Metastatic Lung Carcinoma in the Adrenal Gland (tissue), 1 donor: ENCODE measurements around a stretch of chr20.

DNA sequence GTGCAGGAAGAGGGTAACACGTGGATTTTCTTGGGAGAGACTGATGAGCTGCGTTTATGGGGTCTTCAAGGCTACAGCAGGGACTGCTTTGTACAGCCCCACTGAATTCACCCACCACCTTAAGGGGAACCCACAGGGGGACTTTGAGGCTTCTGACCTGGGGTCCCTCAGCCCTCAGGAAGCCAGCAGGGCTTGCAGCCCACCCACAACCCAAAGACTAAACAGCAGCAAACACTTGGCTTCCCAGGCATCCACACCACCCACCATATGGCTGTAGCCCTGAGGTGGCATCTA lies 33.4 kb downstream of the RASSF2 start:
- PRO-cap = no peak

- PRO-cap = no peak
Measured at GRCh38 chr20:4810455-4810865, 12.9 kb downstream of the RASSF2 start.

- PRO-cap = no peak
Measured at GRCh38 chr20:4811216-4812266, 11.9 kb downstream of the RASSF2 start.

- PRO-cap = no peak
Measured at GRCh38 chr20:4829447-4830104, 6.2 kb upstream of the RASSF2 start.

DNA sequence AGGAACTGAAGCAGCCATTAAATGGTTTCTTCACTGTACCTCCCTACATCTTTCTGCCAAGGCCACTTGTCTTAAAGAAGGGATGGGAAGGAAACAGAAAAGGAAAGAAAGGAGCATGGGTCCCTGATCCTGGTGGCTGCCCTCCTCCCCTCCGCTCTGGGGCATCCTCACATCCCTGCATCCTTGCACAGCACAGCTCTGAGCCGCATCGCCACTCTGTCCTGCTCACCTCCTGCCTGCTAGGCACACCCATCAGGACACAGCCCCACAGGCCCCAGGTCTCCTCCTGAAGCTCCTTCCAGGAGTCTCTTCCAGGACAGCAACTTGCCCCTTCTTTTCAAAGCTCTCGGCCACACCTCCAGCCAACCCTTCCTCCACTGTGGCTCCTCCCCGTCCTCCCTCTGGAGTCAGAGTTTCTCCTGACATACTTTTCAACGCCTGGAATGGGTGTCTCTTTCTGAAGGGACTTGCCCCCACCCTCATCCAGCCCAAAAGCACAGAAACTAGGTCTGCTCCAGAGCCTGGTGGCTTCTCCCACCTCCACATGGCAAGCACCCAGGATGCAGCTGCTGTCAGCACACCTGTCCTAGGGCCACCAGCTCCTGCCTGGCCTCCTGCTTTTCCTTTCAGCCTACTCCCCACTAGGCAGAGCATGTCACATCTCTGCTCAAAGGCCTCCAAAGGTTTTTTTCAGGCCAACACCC lies 77.3 kb downstream of the SLC23A2 start:
- PRO-cap = no peak

DNA sequence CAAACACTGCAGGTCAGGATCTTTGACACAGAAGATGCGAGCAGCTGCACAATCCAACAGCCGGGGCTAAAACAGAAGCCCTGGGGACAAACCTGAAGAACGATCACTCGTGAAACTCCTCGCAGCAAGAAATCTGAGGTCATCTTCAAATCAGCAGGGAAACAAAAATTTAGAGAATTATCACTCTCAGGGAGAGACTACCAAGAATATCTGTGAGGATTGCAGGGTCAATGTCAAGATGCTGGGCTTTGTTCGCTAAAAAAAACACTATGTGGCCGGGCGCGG lies 14.1 kb downstream of the SLC23A2 start:
- PRO-cap = no peak

DNA sequence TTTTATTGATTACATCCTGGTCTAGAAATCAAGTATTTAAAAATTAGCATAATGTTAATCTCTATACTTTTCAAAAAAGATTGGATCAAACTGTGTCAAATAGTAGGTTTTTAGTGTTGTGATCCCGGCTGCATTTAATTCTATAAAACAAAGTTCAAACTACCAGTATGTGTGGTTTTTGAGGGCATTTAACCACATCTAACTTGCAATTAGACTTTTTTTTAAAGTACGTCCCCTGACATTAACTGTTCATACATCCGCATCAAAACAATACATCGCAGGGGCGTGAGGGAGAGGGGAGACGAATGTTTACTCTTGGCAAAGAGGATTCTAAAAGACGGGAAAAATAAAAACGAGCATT lies 674 bp downstream of the TMEM230 start:
- PRO-cap = no peak

GRCh38 chr20:5146798-5147538 lies 20.2 kb downstream of the CDS2 start:
- PRO-cap = no peak

GRCh38 chr20:5165226-5165889 lies 38.5 kb downstream of the CDS2 start:
- PRO-cap = no peak

- PRO-cap = no peak
Measured at GRCh38 chr20:5170938-5171867, 44.4 kb downstream of the CDS2 start.

GRCh38 chr20:5177907-5178440 lies 51.2 kb downstream of the CDS2 start:
- PRO-cap = no peak

GRCh38 chr20:5572711-5573385 lies 38.0 kb downstream of the GPCPD1 start:
- PRO-cap = no peak

DNA sequence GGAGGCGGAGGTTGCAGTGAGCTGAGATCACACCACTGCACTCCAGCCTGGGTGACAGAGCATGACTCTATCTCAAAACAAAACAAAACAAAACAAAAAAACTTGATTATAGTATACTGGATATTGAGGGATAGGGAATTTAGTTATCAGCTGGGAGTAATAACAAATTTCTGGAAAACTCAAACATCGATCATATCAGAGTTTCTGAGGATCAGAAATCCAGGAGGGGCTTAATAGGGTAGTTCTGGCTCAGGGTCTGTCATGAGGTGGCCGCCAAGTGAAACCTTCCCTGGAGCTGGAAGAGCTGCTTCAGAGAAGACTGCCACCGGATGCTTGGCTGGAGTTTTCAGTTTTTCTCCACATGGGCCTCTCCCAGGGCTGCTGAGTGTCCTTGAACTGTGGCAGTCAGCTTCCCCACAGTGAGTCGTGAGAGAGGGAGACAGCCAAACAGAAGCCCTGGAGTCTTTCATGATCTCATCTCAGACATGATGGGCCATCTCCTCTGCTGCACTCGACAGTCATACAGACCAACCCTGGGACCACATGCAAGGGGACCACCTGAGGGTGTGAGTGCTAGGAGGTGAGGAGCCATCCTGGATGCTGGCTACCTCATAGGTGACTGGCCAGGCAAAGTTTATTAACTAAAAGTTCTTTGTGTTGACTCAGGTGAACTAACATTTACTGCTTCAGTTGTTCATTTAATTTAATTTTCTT lies 71.4 kb downstream of the SHLD1 start:
- PRO-cap = no peak

DNA sequence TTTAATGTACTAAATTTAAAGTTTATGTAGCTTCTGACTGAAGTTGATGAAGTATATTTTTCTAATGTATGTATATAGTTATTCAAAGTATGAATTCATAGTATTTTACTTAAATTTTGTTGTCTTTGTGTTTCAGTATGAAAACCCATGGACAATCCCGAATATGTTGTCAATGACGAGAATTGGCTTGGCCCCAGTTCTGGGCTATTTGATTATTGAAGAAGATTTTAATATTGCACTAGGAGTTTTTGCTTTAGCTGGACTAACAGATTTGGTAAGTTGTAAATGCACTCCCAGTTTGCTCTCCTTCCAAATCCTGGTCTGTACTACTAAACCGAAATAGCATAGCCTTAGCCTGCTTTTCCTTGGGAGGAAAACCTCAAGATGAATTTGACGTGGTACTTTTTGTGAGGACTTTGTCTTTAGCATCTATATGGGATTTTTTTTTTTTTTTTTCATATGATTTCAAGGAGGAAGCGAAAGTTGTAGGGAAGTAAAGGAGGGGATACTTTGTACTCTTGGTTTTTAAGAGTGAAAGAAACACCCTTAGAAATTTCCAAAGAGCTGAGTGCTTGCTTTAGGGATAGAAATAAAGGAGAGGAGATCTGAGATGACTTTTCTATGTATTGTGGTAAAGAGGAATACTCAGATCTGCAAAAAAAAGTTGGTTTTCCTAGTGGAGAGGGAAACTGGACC lies 3.9 kb downstream of the CRLS1 start:
- PRO-cap = no peak

DNA sequence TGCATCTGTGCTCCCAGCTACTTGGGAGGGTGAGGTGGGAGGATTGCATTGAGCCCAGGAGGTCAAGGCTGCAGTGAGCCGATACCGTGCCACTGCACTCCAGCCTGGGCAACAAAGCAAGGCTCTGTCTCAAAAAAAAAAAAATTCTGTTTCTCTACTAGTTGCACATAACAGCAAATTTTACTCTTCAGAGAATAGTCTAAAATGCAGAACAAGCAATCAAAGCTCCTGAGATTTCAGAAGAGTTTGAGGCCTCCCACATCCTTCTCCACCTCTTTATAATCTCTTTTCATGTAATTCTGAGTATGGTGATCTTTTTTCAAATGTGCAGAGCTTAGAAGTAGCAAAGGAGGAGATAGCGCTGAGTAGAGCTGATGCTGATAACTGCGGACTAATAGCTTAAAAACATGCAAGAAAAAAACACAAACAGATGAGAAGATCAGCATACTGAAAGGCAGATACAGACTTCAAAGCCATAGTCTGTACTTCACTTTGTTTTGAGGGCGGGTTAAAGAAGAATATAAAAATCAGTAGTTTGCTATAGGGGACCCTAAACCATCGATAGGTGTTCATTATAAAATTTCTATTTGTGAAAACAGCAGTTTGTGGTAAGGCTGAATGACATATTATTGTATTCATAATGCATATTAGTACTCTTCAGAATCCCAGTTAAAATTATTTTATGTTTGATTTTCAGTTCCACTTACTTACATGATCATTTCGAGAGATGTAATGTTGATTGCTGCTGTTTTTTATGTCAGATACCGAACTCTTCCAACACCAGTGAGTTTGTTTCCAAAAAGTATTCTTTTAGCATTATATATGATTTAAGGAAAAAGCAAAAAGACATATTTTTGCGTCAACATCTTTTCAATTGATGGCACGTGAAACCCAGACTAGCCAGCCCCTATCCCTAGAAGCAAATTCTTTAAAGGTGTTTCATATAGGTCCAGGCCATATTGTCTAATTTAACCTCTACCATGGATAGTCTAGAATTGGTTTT lies 23.0 kb downstream of the LRRN4 start:
- PRO-cap = no peak

DNA sequence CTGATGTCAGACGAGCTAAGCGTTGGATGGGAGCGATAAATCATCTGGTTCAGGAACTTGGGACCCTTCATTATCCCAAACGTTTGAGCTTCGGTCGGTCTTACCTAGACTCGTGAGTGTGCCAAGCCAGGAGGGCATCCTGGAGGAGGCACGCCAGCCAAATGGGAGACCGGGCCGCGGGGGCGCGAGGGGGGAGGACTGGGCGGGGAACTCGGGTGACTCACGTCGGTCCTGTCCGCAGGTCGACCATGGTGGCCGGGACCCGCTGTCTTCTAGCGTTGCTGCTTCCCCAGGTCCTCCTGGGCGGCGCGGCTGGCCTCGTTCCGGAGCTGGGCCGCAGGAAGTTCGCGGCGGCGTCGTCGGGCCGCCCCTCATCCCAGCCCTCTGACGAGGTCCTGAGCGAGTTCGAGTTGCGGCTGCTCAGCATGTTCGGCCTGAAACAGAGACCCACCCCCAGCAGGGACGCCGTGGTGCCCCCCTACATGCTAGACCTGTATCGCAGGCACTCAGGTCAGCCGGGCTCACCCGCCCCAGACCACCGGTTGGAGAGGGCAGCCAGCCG lies 2.5 kb downstream of the BMP2 start:
- PRO-cap = no peak

DNA sequence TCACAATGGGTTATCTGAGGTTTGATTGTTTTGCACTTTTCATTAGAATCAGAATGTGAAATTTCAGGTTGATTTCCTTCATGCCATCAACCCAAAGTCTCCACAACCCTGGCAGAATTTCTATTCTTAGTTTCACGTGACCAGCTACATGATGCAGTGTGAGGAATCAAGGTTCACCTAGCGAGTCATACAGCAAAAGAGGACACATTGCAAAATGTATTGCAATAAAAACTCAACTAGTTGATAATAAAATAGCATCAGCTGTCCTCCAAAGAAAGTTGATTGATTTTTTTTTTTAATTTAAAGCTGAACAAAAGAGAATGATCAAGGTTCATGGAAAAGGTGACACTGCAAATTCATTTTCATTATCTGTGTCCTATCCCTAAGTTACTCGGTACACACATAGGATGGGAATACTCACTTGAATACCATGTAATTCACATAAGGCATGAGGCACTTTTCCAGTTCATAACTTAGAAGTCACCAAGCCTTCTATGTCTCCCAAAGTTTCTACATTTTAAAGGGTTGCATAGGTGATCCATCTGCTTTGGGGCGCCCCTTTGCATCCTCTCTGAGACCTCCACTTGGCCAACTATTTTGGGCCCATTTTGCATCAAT lies 2.1 kb downstream of the HAO1 start:
- PRO-cap = no peak

GRCh38 chr20:7995931-7996221 lies 23.7 kb downstream of the TMX4 start:
- PRO-cap = no peak

- PRO-cap = bidirectional peak, plus-strand start at chr20:8019212, minus-strand start at chr20:8019166
Measured at GRCh38 chr20:8018764-8019332, 713 bp downstream of the TMX4 start.

GRCh38 chr20:8242157-8242977 lies 110.3 kb downstream of the PLCB1 start:
- PRO-cap = no peak